SP-49 (cell line): ENCODE measurements around the genes DEFB129, C20orf202, SDCBP2 and SIRPB1.

DNA sequence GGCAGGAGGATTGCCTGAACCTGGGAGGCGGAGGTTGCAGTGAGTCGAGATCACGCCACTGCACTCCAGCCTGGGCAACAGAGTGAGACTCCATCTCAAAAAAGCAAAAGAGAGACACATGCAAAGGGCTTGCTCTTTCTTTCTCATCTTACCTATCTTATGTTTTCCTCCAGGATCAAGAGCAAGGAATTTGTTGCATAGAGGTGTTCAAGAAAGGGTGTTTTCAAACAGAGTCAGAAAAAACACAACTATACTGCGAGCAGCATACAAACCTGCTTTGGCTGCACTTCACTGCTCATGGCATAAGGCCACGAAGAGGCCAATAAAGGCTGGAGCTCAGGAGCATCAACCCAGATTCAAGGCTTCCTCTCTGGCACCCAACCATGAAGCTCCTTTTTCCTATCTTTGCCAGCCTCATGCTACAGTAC is at the start of gene DEFB129:
TSS of gene DEFB129 (plus strand) at position 353 of the 428 bp plus-strand sequence.
- PRO-cap = no peak

GRCh38 chr20:278446-279635 is 11.7 kb downstream of the C20orf96 start:
- PRO-cap = no peak

DNA sequence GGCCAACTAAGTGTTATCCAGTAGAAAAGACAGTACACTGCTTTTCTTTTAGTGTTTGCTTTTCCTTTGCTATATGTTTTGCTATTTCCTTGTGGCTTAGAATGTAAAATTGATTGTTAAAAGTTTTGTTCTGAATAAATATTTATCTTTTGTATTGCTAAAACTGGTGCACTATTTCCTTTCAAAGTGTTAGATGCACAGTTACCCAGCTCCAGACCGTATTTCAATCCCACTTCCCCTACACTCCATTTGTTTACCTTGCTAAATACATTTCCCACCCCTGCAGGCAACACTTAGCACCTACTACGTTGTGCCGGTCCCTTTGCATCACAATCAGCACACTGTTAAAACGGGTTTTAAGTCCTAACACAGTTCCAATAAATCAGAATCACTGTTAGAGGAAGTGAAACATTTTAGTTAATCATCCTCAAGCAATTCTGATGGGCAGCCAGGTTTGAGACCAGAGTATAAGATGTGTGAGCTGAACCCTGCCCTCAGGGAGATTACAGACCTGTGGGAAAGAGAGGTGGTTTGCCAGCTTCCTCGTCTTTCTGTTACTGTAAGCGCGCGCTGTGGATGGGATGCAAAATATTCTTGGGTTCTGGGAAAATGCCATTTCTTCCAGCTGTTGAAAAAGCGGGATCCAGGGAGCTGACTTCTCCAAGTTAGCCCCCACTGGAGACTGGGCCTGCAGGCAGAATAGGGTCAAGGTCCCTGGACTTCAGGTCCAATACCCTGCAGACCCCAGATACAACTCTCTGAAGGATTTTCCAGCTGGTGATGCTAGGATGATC is 3.0 kb downstream of the ZCCHC3 start:
- PRO-cap = no peak

DNA sequence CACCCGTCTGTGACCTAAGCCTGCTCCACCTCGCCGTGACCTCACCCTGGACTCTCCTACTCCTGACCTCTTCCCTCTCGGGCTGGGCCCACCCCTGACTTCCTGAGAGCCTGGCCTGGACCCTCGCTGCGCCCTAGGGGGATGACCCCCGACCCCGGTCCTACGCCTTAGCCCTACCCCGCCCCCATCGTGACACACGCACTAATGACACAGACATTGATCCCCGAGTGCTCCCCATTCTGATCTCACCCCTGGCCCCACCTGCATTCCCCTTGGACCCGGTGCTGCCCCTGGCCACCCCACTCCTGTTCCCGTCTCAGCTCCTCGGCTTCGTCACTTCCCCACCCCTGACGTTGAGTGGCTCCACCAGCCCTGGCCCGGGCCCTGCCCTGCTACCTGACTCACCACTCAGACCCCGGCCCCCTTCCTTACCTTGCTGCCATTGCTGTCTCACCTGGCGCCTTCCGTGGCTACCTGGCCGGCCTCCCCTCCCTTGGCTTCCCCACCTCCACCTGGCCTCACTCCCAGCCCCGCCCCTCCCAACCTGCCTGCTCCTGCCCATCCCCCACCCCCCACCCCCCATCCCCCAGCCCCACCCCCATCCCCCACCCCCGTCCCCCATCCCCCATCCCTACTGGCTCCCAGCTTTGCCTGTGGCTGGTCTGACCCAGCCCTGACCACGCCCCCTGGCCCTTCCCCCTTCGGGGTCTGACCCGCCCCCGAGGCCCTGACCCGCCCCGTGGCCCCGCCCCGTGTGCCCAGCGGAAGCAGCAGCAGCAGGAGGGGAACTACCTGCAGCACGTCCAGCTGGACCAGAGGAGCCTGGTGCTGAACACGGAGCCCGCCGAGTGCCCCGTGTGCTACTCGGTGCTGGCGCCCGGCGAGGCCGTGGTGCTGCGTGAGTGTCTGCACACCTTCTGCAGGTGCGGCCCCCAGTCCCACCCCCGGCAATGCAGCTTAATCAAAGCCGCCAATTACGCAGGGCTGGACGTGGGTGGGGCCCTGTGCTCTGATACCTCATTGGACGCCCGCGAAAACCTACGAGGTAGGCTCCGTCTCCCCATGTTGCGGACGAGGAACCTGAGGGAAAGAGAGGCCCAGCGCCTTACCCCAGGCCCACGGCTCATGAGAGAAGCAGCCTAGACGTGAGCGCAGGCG is 12.4 kb downstream of the RBCK1 start:
- PRO-cap = no peak

GRCh38 chr20:428080-429249 is 20.4 kb downstream of the RBCK1 start:
- PRO-cap = no peak

- PRO-cap = no peak
Observed at GRCh38 chr20:435593-436316, 26.6 kb downstream of the TBC1D20 start.

GRCh38 chr20:444928-445206 is 17.5 kb downstream of the TBC1D20 start:
- PRO-cap = no peak

DNA sequence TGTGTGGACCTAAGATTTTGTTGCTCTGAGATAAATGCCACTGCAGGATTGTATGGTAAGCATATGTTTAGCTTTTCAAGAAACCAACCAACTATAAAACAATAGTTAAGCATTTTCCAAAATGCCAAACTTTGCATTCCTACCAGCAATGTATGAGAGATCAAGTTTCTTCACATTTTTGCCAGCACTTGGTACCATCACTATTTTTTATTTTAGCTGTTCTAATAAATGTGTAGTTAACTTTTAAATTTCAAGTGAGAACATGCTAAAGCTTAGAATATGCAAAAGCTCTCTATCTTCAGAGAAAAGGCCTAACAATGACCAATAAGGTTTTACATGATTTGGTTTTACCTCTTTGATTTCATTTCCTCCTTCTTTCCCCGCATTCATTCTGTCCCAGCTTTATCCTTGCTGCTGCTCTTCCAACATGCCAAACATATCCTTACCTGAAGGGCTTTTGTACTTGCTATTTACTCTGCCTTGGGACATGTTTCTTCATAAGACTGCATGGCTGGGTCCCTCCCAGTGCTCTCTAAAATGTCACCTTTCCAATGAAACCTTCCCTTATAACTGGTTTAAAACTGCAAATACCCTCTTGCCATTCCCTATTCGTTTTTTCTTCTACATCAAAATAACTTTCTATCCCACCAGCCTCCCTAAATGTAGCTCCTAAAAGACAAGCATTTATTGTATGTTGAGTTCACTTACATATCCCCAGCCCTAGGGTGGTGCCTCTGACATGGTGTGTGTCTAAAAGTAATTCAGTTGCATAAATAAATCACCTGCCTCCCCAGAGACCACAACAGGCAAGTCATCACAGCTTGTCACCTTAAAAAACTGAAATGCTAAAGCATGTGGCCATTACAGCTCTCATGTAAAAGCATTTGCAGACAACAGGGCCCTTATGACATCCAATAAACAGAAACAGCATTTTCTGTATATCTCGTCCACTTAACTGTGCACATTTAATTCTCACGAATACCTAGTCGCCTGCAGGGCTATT is 32.3 kb upstream of the TBC1D20 start:
- PRO-cap = no peak

GRCh38 chr20:605254-606373 is 4.5 kb downstream of the TCF15 start:
- PRO-cap = no peak

- PRO-cap = no peak
Observed at GRCh38 chr20:669508-669859, 6.1 kb downstream of the SCRT2 start.

- PRO-cap = no peak
Observed at GRCh38 chr20:843831-844197, 10.3 kb downstream of the FAM110A start.

GRCh38 chr20:1150253-1150546 is 31.8 kb downstream of the PSMF1 start:
- PRO-cap = no peak

DNA sequence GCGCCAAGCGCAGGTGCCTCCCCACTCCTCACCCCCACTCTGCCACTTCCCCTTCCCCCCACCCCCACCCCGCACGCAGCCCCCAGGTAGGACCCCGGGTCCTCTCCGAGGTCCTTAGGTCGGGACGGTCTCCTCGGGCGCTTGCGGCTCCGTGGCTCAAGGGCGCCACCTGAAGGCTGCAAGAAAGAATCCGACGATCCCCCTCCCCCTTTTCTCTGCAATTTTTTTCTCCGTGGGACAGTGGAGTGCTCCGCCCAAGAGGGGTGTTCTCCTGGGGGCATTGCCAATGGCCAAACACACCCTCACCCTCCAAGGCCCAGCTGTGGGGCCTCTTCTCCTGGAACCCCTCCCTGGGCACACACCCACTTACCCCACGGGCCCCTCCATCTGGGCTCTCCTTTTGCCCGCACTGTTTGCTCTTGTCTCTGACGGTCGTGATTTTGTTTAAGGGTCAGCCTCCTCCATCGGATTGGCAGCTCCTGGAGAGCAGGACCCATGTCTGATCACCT is 1.0 kb upstream of the TMEM74B start:
- PRO-cap = no peak

GRCh38 chr20:1203446-1203607 is at the start of gene C20orf202:
C20orf202 (plus strand) TSS chr20:1203454.
- PRO-cap = no peak

DNA sequence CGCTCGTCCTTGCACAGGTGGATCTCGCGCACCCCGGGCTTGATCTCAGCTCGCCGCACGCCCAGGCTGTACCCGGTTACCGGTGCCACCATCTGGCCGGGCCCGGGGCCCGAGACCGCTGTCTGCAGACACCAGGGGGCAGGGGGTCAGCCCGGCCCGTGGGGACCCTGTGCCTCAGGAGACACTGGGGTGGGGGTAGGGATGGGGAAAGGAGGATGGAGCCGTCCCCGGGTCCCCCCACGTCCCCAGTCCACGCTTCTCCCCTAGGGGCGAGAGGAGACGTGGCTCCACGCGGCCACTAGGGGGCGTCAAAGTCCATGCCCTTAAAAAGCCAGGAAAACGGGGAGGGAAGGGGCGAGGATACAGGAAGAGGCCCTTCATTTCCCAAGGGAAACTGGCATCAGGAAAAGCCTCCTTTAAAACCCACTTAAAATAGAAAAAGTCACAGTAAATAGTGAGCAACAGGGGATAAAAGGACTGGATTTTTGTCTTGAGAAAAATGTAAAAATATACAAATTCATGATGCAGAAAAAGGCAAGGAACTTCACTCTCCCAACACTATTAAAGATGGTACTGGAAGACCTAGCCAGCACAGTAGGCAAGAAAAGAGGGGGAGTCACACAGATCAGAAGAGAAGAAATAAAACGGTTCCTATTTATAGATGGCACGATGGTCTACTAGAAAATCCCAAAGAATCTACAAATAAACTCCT is 15.4 kb downstream of the SDCBP2 start:
- PRO-cap = no peak

- PRO-cap = no peak
Observed at GRCh38 chr20:1328988-1329932, at the start of gene SDCBP2. SDCBP2 (minus strand) TSS chr20:1329139.

DNA sequence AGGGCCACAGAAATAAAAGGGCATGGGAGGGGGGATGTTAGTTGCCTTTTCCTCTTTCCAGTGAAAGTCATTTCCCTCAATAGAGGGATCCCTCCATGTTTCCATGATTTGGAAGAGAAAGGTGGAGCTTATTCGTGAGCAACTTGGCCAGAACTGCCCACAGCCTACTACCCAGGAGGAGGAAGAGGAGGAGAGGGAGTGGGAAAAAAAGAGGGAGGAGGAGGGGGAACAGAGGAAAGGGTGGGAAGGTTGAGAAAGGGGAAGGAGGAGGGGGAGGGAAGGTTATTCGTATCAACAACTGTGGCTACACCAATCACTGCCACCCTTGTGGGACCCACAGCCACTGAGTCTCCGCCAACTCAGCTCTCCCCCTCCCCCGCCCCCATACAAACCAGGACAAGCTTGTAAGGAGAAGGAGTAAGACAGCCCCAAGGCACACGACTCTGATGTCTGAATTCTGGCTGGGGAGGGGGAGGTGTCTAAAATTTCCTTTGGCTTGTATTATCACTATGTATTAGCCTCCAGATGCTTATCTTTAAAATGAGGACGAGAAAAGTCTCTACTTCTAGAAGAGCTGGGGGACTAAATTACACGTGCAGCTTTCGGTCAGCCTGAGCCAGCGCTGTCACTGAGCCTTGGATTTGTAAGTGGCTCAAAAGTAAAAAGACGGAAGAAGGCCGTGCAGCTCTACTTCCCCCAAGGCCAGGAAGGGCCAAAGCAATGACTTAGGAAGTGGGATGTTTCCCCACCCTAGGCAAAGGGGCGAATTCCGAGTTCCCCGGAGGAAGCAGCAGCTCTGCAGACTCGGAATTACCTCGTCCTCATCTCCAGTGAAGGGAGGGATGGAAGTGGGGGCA is 1.1 kb downstream of the FKBP1A start:
- PRO-cap = no peak

- PRO-cap = no peak
Observed at GRCh38 chr20:1619608-1620136, at the start of gene SIRPB1. SIRPB1 (minus strand) TSS chr20:1620009.

GRCh38 chr20:1827794-1828457 is 67.3 kb upstream of the SIRPA start:
- PRO-cap = no peak

DNA sequence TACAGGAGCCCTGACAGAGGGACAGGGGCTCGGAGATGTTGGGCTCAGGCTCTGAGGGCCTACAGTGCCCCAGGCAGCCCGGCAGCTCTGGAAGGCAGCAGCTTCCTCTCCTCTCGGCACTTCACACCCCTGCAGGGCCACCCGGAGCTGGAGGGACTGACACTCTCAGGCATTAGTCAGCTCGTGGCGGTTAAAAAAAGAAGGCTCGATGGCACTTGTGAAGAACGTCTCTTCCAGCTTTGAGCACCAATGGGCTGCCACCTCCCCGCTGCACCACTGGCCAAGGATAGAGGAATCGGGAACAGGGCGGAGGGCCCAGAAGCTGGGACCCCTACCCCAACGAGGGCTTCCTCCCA is 62.5 kb upstream of the SIRPA start:
- PRO-cap = no peak